Type B pancreatic cell (in vitro differentiated cells): ENCODE data around the genes LGALS9 and TRAF4.

DNA sequence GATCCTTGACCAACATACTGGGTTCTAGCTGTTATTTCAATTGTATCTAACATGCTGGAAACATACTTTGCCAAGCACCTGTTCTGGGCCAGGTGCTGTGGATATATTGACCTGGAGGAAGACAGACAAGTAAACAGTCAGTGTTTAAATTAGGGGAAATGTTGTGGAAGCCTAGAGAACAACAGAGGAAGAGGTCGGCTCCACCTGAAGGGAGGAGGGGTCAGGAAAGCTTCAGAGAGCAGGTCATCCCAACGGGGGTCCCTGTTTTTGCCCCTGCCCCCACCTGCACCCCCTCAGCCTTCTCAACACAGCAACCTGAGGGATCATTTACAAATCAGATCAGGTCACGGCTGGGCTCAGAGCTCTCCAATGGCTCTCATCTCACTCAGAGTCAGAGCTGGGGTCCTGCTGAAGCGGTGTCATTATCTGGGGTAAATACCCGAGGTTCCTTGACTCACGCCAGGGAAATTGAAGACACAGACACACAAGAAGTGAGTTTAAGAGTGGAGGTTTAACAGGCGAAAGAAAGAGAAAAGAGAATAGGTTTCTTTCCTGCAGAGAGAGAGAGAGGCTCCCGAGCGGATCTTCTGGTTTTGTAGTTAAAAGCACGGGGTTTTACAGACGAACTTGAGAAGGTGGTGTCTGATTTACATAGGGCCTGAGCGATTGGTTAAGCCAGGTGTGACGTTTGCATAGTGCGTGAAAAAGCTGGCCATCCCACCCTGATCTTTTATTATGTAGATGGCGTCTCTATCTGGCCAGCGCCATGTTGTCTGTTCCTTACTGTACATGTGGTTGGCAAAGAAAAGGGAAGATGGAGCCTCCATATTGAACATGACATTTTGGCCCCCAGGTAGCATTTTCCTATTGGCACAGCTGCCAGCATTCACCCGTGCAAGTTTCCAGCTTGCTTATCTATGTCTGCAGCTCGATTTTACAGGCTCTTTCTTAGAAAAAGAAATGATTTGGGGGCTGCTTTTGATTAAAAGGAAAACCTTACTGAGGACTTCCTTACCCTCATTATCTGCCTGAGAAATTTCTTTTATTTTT, 51.3 kb downstream of the WSB1 start:
- PRO-cap: bidirectional peak, plus-strand start at position 729 of the sequence, minus-strand start at position 589 of the sequence

DNA sequence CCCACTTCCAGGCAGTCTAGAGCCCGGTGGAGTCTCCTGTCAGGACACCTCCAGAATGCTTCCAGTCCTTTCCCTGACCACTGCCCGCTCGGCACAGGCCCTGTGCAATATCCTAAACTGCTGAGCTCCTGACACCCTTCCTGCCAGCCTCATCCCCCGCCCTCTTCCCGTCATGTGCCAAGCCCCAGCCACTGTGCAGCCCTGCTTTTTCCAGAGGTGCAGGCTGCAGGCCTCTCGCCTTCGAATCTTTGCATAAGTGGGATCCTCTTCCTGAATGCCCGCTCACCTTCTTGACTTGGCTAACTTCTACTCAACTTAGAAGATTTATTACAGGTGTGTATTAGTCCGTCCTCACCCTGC, 73.8 kb downstream of the WSB1 start:
- PRO-cap: no peak

DNA sequence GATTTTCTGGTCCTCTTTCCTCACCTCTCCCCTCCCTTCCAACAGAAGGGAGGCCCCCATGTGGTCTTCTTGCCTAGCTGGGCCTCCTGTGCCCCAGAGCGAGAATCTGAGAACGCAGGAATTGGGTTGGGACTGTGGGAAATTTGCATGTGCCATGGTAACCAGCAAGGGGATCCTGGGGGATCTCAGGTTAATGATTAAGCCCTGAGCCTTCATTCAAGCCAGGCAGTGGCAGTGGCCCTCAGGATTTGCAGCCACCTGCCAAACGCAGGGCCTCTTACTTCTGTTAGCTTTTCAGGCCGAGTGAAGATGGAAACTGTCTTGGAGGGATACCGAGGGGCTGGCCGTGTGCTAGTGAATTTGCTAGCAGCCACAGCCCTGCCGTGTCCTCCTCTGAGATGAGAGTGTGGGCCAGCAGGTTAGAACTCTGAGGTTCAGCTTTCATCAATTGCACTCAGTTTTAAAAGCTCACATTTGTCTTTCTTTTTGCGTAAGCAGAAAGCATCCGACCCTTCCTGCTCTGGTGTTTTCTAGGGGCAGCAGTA, 40.3 kb downstream of the KSR1 start:
- PRO-cap: no peak

GRCh38 chr17:27630892-27631444, at the start of gene LGALS9:
TSS of gene LGALS9 (plus strand) at chr17:27631188.
- PRO-cap: no peak

GRCh38 chr17:27888192-27888583, 5.0 kb downstream of the LYRM9 start:
- PRO-cap: no peak

GRCh38 chr17:28071048-28072229, 29.0 kb downstream of the NLK start:
- PRO-cap: no peak

DNA sequence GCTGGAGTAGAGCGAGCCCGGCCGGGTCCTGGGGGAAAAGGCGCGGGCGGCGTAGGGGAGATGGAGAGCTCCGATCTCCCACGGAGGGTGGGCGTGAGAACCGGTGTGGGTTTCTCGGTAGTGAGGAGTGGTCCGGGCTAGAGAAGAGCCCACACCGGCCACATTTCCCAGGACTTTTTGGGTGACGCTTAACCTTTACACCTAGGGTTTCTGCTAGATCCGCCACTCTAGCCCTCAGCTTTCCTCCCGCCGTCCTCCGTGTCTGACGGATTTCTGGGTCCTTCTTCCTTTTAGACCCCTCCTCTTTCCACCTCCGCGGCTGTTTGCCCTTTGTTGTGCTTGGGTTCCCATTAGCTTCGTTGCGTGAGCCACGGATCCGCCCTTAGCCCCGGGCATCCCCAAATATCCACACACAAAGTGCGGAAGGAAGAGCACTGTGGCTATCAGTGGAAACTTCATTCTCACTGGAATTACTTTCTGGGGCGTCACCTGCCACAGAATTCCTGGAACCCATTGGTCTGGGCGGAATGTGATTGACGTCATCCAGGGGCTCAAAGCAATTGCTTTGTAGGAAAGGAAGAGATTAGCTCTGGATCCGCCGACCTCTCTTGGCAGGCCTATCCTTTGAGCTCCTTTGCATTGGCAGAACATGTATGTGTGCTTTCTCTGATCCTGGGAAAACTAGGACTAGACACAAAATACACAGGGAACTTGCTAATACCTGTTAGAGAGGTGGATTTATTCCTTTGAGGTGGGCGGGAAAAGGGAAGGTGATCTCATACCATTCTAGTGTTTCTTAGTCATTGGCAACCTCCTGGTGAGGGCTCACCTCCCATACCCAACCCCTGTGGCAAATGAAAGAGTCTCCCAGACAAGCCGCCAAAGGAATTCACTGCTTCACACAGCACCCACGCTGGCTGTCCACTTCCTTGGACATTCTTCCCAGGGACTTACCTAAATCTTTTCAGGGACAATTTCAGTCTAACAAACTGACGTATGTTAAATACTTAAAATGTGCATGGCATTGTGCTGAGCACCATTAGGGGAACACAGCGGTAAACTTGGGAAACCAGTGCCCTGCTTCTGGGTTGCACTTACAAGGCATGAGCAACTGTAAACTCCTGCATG, 709 bp downstream of the TNFAIP1 start:
- PRO-cap: bidirectional peak, plus-strand start at position 580 of the sequence, minus-strand start at position 275 of the sequence

DNA sequence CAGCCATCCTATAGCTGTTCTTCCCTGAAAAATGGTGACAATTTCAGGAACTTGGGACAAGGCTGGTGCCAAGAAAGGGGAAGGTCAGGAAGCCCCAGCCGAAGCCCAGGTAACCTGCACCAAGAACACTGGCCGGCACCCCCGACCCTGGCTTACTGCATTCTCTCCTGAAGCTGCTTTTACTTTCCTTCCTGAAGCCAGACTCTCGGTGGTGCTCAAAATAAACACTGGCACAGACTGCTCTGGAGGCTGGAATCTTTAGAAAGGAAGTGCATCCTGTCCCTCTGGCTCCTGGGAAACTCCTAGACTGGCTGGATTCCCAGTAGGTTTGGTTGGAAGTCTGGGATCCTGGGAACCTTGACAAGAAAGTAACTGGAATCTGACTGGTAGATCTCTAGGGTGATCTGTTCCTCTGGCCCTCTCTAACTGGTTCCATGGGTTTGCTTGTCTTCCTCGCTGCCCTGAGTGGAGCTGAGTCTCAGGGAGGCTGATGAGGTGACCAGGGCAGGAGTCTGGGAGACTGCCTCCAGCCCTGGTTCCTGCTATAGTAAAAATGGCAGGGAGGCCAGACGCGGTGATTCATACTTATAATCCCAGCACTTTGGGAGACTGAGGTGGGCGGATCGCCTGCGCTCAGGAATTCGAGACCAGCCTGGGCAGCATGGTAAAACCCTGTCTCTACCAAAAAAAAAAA, 3.0 kb downstream of the TNFAIP1 start:
- PRO-cap: no peak

- PRO-cap: no peak
These were observed 9.7 kb downstream of the TNFAIP1 start for GRCh38 chr17:28344947-28346035.

DNA sequence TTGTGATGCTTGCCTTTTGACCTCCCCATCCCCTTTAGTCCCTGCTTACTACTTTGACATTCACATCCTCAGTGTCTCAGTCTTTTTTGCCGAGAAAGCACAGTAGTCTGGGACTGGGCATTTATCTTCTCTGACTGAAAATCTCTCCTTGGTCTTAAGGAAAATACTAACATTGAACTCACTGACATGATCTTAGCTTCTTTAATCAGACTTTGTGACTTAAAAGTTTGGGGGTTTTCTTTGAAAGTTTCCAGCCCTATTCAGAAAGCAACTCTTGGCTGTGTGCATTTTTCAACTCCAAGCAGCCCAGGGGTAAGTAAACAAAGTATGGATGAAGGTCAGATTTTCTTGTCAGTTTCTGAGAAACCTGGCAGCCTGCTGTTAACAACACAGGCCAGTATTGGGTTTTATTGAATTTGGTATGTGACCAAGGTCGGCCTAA, 10.9 kb downstream of the POLDIP2 start:
- PRO-cap: no peak

DNA sequence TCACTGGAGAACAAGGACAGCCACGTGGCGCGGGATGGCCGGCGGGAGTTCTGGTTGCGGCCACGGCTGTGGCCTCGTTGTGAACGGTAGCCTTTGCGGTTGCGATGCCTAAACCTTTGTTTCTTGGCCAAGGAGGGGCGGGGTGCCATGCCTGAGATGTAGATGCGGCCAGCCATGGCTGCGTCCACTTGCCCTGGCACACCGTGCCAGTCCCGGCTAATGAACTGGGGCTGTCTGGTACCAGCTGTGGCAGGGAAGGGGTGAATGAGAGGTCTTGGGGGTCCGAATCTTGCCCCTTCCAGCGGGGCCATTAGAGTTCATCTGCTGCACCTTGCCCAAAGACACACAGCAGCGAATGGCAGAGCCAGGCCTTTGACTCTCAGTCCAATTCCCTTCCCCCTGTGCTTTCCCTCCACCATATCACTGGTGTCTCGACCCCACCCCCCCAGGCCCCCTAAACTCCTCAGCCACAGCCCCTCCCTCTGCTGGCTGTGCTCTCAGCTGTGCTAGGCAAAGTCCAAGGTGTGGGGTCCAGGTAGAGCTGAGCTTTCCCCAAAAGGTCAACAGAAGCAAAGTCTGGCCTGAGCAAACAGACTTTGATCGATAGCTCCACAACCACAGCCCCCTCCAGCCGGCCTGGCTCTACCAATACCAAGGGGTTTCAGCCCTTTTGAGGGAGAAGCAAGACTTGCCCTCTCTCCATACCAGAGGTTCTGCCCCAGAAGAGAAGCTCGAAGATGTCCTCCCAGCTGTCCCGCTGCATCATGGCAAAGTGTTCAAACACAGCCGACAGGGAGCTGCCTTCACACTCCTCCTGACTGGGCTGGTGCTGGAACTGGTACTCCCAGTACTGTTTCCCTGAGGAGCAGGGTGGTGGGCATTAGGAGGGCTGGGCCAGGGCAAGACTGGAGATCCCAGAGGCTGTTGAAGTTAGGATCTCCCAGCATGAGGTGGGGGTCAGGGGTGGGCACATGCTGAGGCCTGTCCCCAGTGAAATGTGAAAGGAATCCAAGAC, 2.0 kb downstream of the VTN start:
- PRO-cap: no peak

DNA sequence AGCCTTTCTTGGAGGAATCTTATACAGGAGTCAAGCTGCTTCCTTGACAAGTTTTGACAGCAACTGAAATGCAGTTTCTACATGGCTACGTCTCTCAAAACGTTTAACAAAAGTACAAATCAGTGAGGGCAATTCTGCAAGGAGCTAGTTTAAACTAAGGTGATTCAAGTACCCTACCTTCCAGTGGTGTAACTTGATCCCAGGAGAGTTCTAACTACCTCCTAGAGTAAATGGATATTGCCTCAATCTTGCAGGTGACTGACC, 960 bp downstream of the SPAG5 start:
- PRO-cap: no peak

DNA sequence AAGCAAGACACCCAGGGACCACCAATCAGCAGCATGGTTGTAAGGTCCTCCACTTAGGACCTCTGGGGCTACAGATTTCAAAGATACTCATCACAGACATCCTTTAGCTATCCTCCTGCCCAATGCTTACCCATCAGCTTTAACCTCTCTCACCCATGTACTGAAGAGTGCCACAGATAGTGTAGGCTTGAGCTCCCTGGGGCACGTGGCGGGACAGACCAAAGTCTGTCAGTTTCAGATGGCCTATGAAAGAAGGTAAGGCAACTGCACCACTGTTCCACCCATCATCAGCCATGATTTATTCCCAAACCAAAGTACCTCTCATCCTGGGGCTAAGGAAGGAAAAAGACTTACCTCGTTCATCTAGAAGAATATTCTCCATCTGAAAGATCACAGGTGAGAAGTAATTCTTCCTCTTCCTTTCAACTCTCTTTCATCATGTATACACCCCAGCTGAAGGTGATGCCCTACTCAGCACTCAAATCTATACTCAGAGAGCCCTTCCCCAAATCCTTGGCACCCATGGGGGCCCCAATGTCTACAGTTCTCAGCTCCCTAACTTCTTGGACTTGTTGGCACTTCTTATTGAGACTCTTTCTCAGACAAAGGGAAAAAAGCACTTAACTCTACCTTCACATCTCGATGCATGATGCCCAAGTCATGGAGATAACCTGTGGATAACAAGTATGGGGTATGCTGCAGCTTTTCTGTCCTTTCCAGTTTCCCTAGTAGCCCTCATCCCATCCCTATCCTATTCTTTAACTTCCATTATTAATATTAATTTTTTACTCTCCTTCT, 2.4 kb downstream of the RSKR start:
- PRO-cap: no peak

DNA sequence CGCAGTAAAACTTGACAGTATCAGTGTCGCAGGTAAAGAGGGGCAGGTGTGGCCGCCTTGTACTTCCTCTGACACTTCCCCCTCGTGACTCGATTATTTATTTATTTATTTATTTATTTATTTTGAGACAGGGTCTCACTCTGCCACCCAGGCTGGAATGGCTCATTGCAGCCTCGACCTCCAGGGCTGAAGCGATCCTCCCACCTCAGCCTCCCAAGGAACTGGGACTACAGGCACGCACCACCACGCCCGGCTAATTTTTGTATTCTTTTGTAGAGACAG, 911 bp upstream of the RPL23A start:
- PRO-cap: no peak

DNA sequence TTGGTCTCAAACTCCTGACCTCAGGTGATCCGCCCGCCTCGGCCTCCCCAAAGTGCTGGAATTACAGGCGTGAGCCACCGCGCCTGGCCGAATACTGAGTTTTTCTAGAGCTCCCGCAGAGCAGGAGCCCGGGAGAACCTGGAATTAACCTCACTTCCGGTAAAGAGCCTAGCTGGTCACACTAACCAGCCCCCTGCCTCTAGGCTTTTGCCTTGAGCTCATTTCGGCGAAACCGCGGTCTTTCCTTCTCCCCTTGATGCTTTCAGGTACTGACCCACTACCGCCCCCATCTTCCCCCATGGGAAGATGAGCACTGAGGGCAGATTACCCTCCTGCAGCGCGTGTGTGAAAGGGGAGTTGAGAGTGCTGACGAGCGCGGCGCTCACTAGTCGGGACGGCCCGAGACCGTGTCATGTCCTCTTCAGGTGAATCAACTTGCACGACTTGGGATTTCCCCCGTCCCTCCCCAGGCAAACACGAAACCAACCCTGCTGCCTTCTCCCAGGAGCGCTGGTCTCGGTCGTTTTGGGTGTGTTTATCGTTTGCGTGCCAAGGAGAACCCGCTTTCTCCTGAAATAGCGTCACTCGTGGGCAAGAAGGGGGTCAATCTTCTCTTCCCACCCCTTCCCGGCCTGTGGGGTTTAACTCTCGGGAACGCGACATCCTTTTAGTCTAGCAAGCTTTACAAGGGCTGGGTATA, 606 bp upstream of the NEK8 start:
- PRO-cap: bidirectional peak, plus-strand start at position 153 of the sequence, minus-strand start at position 96 of the sequence; bidirectional peak, plus-strand start at position 504 of the sequence, minus-strand start at position 409 of the sequence

- PRO-cap: bidirectional peak, plus-strand start at chr17:28744011, minus-strand start at chr17:28743802; bidirectional peak, plus-strand start at chr17:28744435, minus-strand start at chr17:28744227; bidirectional peak, plus-strand start at chr17:28744897, minus-strand start at chr17:28744650
These were observed at the start of gene TRAF4 for GRCh38 chr17:28743955-28744745. TSS of gene TRAF4 (plus strand) at chr17:28744011.

- PRO-cap: no peak
These were observed 791 bp downstream of the TRAF4 start for GRCh38 chr17:28744746-28744857.

DNA sequence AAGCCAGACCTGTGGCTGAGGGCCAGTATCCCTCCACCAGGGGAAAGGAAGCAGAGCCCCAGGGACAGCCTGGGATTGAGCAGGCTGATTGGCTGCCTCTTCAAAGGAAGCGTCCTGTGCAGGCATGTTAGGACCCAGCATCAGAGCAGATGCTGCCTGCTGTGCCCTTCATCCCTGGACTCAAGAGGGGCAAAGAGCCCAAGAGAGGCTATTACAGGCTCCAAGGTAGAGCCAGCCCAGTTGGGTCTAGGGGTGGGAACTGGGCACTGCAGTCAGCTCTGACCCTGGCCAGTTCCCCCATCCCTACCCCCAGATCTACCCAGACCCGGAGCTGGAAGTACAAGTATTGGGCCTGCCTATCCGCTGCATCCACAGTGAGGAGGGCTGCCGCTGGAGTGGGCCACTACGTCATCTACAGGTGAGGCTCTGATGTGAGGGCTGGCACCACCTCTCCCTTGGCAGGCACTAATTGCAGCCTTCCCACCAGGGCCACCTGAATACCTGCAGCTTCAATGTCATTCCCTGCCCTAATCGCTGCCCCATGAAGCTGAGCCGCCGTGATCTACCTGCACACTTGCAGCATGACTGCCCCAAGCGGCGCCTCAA, 3.8 kb downstream of the TRAF4 start:
- PRO-cap: no peak

- PRO-cap: no peak
These were observed 16.4 kb downstream of the ERAL1 start for GRCh38 chr17:28871012-28871737.

GRCh38 chr17:28893837-28894266, 3.7 kb downstream of the FLOT2 start:
- PRO-cap: no peak